Bronchus fibroblast of lung (primary cell): ENCODE data around the gene HABP4.

- RAMPAGE, long total RNA: no peak
Measured at GRCh38 chr9:95502255-95502649, 6.8 kb downstream of the PTCH1 start.

GRCh38 chr9:95510143-95511342 is 1.5 kb upstream of the PTCH1 start:
- RAMPAGE, long total RNA: no peak

- RAMPAGE, long total RNA: no peak
Measured at GRCh38 chr9:95516175-95517091, 7.4 kb upstream of the PTCH1 start.

DNA sequence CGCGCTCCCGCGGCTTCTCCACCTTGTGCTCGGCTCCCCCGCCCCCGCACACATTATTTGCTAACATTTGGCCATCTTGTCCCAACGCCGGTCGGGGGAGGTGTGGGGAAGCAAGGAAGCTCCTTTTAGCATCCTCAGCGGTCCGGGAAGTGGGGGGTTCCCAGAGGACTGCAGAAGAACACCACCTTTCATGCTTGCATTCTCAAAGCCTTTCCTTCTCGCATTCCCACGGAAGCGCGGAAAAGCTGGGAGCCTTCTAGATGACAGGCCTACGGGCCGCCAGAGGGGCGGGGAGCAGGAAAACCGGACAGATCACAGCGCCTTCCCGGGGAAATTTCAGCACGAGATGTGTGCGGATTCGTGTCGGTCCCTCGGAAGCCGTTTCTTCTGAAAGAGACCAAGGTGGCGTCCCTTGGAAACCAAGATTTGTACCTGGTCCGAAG is 8.0 kb upstream of the PTCH1 start:
- RAMPAGE, long total RNA: no peak

DNA sequence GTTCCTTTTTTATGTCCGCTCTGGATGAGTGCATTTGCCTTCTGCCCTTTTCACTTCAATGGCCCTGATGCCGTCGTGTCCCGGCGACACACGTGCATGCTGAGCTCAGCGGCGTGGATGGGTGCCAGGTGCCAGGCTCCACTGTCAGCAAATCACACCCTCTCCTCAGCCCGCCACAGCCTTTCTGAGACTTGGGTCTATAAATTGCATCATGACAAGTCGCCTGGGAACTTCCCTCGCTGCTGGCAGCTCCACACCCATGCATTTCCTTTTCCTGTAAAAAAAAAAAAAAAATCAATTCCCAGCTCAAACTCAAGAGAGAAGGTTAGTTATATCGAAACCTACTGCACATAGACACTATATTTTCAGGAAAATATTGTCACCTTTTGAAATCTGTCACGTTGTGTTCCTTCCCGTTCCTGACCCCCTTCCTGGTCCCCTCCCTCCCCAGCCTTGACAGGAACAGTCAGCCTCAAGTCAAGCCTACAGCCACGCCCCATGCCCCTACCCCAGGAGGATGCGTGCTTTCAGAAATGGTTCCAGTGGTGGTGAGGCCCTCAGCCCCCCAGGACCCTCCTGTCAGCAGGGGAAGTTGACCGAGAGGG is 117.9 kb upstream of the PTCH1 start:
- RAMPAGE, long total RNA: no peak

DNA sequence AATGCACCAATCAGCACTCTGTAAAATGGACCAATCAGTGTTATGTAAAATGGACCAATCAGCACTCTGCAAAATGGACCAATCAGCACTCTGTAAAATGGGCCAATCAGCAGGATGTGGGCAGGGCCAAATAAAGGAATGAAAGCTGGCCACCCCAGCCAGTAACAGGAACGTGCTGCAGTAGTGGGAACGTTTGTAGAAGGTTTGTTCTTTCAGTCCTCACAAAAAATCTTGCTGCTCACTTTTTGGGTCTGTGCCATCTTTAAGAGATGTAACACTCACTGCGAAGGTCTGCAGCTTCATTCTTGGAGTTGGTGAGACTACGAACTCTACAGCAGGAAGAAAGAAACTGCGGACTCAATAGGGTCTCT is 145.7 kb upstream of the ERCC6L2 start:
- RAMPAGE, long total RNA: no peak

GRCh38 chr9:95754929-95755505 is 120.5 kb upstream of the ERCC6L2 start:
- RAMPAGE, long total RNA: no peak

DNA sequence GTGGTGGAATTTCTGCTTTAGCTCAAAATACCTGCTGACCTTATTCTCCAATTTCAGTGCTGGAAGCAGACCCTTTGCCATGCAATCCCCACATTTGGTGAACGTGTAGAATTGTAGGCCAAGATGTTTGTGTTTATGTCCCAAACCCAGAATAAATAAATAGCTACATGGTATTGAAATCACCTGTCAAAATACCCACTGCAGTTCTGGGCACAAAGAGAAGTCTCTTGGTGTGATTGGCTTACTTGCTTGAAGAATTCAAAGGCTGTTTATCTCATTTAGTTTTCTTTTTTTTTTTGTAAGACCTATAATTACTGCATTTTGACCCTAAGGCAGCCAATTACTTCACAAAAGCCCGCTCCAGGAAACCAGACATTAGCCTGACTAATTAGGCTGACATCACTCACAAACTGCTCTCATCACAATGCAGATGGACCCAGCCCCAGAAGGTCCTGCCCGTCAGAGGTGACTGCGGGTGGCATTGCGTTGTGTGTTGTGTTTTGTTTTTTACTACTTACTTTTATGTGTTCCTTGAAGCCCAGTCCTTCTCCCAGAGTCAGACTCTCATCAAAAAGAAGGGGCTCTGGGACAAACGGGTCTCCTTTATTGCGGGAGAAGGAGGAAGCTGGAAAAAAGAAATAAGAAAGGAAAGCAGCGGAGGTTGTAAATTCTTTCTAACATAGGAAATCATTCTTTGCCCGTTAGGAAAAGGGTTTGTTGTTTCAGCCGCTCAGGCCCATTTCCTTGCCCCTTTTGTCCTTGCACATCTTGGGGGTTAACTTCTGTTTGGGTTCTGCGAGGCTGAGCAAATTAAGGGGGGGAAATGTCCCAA is 172.3 kb downstream of the HSD17B3 start:
- RAMPAGE, long total RNA: no peak

- RAMPAGE, long total RNA: no peak
Measured at GRCh38 chr9:96177084-96177968, 124.7 kb downstream of the HSD17B3 start.

DNA sequence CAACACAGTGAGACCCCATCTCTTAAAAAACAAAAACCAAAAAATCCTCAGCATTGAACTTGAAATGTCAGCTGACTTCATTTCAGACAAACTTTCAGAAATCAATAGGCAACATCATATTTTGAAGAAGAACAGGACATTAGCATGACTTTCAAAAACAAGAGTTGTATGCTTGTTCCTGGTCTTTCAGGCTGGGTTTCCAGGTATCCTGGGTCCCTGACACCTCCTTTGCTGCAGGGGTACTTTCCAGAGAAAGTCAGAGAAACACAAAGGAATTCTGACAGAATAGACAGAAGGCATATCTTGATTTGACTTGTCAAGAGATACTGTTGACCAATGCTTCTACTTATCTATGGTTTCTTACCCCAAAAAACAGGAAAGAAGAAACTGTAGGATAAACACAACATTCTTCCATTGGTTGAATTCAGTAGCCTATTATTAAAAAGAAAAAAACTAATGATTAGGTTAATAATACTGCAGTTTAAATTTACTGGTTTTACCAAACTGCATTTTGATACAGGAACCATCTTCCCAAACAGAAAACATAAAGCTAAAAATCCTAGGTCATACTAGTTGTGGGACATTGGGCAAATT is 34.5 kb upstream of the HSD17B3 start:
- RAMPAGE, long total RNA: no peak

- RAMPAGE, long total RNA: no peak
Measured at GRCh38 chr9:96391044-96391709, 7.7 kb upstream of the SLC35D2 start.

DNA sequence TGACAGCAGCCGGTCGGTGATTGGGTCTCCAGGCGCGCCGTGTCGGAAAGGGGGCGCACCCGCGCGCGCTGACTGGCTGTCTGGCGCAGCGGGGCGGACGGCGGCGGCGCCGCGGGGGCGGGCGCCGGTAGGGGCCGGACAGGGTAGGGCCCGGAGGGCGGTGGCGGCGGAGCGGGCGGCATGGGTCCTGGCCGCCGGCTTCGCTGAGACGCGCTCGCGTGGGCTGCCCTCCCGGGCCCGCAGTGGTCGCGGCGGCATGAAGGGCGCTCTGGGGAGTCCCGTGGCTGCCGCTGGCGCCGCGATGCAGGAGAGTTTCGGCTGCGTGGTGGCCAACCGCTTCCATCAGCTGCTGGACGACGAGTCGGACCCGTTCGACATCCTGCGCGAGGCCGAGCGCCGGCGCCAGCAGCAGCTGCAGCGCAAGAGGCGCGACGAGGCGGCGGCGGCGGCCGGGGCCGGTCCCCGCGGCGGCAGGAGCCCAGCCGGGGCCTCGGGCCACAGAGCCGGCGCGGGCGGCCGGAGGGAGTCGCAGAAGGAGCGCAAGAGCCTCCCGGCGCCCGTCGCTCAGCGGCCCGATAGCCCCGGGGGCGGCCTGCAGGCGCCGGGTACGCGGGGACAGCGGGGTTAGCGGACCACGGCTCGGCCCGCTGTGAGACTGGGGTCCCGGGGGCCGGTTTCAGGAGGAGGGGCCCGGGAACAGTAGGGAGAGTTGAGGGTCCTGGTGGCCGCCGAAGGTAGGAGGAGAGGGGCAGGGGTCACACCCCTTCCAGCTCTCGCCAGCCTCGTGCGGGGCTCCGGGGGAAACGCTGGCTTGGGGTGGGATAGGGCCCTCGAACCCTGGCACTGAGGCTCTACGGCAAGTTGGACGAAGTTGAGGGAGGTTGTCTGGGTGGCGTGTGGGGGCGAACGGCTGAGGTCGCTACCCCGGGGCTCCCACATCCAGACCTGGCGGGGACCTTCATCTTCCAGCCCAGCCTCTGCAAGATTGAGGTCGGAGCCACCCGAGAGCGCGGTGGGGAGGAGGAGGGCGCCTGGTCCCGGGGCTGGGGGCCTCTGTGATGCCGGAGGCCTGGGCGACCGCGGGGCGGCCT is at the start of gene HABP4:
TSS of gene HABP4 (plus strand) at position 146 of the 1,091 bp plus-strand sequence.
- RAMPAGE, long total RNA: no peak

DNA sequence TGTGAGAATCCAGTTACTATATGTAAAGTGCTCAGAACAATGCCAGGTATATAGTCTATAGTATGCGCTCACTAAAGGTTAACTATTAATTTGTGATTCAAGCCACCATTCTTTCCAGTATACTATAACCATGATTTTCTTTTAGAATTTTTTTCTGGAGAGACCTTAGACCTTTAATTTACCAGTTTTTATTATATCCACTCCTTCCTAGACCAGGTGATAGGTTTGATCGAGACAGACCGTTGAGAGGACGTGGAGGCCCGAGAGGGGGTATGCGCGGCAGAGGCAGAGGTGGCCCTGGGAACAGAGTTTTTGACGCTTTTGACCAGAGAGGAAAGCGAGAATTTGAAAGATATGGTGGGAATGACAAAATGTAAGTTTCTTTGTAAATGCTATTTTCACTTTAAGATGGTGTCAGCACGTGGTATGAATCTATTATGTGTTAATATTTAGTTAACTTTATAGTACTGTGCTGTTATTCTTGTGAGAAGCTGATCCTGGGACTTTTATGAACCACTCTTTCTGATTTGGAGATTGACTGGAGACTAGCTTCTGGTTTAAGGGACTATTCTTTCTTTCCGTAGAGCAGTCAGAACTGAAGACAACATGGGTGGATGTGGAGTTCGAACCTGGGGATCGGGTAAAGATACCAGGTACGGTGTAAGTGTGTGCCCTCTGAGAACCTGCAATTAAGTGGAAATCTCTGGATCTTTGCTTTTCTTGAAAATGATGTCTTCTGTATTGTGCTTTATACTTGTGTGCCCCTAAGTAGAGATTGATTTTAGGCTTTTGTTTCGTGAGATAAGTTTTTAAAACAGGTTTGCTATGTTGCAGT is 15.4 kb downstream of the HABP4 start:
- RAMPAGE, long total RNA: no peak

DNA sequence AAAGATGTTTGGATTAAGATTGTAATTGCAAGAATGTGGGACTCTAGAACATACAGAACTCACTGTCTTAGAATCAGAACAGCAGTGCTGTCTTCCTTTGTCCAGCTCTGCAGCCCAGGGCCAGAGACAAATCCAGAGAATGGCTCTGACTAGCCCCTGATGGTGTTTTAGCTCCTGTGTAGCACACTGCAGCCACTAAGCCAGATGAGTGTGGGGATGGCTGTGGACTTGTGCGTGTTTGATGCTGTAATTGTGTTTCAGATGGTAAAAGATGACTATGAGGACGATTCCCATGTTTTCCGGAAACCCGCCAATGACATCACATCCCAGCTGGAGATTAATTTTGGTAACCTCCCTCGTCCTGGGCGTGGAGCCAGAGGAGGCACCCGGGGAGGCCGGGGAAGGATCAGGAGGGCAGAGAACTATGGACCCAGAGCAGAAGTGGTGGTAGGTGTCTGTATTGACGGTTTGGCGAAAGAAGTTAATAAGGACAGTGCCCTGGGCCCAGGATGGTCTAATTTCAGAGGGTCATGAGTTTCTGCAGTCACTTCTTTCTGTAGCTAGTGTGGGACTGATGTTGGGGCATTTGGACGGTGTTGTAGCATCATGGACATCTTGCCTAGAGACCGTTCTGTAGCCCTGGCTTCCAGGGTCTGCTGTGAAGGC is 38.0 kb downstream of the HABP4 start:
- RAMPAGE, long total RNA: no peak

GRCh38 chr9:96611877-96612694 is 7.6 kb downstream of the CDC14B start:
- RAMPAGE, long total RNA: no peak

GRCh38 chr9:96758994-96759992 is 18.6 kb downstream of the ZNF510 start:
- RAMPAGE, long total RNA: no peak

DNA sequence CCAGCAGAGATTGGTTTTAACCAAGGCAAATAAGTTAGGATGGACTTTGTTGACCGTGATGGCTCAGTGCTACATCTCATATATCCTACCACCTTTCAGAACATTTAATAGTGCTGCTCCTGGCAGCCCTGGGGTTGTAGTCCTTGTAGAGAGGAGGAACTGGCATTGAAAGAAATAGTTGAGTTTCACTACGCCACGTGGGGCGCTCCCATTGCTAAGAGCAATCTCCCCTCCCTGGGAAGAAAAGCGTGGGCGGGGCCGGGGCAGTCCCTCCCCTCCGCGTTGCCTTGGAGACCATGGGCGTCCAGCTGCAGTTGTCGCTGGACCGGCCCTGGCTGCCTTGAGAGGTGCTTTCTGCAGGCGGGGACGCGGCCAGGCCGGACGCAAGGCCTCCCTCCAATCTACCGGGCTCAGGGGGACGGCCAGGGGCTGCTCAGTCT is 414 bp upstream of the CCDC180 start:
- RAMPAGE, long total RNA: no peak

DNA sequence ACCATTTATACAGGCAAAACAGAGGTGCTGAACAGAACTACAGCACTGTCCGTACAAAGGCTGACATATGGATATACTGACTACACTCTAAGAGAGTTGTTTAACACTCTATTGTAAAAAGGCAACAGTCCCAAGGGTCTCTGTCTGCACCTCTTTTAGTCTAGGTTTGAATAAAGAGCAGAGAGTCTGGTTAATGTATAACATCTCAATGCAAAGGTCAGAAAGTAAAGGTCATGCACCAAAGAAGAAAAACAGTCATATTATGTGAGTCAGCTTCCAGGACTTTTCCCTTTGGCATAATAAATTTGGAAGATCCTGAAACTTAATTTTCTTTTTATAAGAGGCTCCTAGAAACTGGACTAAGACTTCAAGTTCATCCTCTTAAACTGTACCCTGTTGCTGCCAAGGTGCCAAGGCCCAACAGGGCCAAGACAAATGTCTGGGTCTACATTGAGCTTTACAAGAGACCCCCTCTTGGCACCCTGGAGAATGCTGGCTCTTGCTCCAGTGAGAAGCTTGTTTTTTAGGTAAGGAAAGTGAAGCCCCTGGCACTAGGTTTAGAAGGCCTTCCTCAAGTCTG is 29.5 kb upstream of the TDRD7 start:
- RAMPAGE, long total RNA: no peak

- RAMPAGE, long total RNA: no peak
Measured at GRCh38 chr9:97591962-97592686, 41.0 kb downstream of the TSTD2 start.

GRCh38 chr9:97666553-97667483 is 30.3 kb downstream of the XPA start:
- RAMPAGE, long total RNA: no peak